ENCODE results near the gene GTF3C4.

- PRO-cap = no peak
Observed at GRCh38 chr9:131358444-131358943, 35.4 kb upstream of the PRRC2B start.

DNA sequence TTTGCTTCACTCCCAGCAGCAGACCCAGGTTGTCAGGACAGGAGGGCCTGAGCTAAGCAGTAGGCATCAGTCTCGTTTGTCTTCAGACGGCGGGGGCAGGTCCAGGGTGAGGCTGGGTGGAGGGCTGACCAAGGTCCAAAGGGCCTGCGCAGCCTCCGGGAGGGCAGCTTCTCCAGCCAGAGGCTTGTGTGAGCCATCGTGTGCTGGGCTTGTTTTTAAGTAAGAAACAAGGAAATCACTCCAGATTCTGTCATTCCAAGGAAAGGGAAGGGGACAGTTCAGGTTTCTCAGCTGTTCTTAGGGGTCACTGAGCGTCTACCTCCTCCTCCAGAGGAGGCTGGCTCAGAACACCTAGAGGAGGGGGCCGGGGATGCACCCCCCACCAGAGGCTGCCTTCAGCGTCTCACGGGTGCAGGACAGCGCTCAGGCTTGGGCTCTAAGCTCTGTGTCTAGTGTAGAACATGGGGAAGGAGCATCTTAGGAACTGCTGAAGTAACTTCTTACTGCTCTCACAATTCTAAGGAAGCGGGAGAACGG, 5.5 kb upstream of the POMT1 start:
- PRO-cap = no peak

DNA sequence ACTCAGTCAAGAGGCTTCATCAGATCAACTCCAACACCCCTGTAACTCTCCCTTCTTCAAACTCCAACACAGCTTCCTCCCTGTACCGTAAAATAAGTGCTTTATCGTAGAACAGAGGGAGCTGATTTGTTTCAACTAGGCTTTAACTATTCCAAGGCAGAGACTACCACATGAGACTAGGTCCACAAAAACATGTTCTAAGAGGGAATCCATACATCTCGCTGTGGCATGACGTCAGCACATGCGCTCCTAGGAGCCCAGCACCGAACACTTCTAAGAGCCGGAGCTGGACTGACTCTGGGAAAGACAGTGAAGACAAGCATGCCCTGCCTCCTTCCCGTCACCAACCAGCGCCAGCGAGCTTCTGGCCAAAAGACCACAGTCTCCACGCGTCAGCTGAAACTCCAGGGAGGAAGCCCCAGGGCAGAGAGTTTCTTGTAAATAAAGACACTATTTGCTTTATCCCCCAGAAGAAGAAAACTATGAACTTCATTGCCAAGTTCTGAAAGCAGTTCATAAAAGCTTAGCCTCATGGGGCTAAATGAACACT, 96.2 kb downstream of the PRRT1B start:
- PRO-cap = no peak

- PRO-cap = bidirectional peak, plus-strand start at chr9:131645190, minus-strand start at chr9:131645078
Observed at GRCh38 chr9:131644875-131645701, 94.8 kb downstream of the RAPGEF1 start.

DNA sequence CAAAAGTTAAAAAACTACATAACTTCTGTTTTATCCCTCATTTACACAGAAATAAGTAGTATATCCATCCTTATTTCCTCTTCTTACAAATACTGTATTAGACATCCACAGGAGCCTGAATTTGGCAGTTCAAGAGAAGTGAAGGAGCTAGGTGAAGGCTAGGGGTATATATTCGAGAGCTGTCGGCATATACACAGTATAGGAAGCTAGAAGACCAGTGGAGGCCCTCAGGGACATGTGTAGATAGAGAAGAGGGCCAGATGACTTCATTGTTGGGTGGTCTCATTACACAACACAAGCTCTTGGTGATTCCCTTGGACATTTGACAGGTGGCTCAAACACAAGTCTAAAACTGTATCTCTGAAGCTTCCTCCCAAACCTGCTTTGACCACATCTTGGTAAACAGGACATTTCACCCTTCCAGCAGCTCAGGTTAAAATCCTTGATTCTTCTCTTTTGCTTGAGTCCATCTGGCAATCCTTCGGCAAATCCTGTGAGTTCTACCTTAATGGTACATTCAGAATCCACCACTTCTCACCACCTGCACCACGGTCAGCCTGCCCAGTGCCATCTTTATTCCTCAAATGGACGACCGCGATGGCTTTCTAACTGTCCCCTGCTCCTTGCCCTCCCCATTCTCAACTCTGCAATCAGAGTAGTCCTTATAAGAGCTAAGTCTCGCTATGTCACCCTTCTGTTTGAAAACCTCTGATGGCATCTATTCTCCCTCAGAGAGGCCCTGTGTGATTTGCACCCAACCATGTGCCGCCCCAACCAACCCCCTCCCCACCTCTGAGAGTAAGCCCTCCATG, 74.8 kb downstream of the RAPGEF1 start:
- PRO-cap = no peak

GRCh38 chr9:131668328-131668532, 71.6 kb downstream of the RAPGEF1 start:
- PRO-cap = unidirectional peak, minus-strand start at chr9:131668450

DNA sequence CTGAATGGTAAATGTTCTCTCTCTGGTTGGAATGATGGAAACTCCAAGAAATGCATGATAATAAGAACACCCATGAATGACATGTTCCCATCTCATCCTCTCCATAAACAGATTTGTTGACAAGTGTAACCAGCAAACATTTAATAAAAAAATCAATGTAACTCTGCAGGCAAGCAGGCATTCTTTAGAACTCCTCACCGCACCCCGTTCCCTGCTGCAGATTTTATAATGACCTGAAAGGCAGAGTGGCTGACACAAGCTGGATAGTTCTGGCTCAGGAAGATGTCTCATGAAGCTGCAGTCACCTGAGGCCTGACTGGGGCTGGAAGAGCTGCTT, 44.2 kb downstream of the RAPGEF1 start:
- PRO-cap = no peak

DNA sequence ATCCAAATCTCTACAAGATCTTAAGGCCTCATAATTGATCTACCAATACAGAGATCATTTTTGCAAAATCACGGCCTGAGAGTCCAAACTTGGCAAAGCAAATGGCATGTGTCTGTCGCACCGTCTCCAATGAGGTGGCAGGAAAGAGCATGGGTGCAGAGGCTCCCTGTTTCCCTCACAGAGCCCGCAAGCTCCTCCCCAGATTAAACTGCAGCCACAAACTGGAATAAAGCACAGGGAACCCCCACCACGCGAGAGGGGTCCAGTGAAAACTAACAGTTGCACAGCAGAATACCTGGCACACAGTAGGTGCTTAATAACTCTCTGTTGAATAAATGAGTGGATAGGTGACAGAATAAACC, 27.9 kb downstream of the RAPGEF1 start:
- PRO-cap = no peak

- PRO-cap = no peak
Observed at GRCh38 chr9:131734805-131735286, 5.0 kb downstream of the RAPGEF1 start.

DNA sequence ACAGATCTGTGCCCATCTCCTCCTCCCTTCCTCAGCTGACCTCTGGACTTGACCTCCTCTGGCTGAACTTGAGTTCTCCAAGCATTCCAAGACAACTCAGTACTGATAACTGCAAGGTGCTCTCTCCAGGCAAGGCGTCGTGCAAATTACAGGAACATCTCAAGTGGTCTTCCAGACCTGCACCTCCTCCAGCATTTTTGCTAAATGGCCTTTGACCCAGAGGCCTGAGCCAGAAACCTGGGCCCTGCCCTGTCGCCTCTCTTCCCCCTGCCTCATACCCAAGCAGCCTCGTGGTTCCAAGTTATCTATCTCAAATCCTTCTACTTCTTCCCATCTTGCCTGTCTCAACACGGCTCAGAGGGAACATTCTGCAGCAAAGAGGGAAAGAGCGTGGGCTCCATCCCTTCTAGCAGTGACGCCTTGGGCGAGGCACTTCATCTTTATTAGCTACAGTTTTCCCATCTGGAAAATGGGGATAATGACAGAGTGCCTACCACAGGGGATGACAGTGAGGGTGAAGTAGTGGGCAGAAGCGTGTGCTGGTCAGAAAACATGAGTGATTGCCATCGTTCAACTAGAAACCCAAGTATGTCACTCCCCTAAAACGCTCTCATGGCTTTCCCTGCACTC, 126.4 kb upstream of the RAPGEF1 start:
- PRO-cap = unidirectional peak, minus-strand start at position 199 of the sequence

- PRO-cap = no peak
Observed at GRCh38 chr9:132161001-132161861, 627 bp upstream of the NTNG2 start.

GRCh38 chr9:132217144-132217656, 55.3 kb downstream of the NTNG2 start:
- PRO-cap = no peak

- PRO-cap = no peak
Observed at GRCh38 chr9:132288084-132288938, 66.5 kb downstream of the SETX start.

- PRO-cap = no peak
Observed at GRCh38 chr9:132383430-132384003, 23.1 kb downstream of the TTF1 start.

GRCh38 chr9:132669806-132670787, at the start of gene GTF3C4:
Gene GTF3C4 (plus strand): TSS chr9:132670464.
- PRO-cap = bidirectional peak, plus-strand start at chr9:132670081, minus-strand start at chr9:132669983; bidirectional peak, plus-strand start at chr9:132670465, minus-strand start at chr9:132670403

DNA sequence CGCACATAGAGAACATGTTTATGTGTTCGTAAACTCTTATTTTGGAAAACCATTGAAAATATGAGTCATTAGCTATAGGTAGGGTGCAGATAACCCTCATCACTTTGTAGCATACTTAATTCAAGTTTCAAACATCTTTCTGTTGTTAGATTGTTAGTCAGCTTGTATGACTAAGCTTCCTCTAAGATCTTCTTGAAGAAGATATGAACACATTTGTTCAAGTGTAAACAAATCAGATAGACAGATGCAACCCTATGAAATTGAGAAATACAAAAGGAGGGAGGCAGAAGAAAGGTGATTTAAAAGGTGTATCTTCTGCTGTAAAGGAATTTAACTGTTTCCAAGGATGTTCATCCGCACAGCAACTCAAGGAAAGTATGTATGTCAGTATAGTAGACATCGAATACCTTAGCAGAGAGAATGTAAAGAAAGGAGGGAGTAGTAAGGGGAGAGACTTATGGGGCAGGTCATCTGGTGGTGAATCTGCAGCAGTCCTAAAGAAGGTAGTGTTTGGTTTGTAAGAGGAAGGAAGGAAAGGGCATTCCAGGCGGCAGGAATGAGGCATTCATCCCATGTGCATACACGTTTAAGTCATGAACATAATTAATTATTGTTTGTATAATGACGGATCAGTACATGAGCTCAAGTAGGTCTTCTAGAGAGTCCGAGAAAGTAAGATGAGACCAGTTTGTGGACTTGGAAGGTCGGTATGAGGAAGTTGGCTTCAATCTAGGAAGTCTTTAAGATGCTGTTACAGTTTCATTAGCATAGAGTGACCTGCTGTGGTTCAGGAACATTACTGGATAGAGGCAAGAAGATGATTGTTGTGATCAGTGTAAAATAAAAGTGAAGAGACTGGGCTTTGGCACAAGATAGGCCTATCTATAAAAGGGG, 1.9 kb downstream of the GTF3C4 start:
- PRO-cap = no peak

DNA sequence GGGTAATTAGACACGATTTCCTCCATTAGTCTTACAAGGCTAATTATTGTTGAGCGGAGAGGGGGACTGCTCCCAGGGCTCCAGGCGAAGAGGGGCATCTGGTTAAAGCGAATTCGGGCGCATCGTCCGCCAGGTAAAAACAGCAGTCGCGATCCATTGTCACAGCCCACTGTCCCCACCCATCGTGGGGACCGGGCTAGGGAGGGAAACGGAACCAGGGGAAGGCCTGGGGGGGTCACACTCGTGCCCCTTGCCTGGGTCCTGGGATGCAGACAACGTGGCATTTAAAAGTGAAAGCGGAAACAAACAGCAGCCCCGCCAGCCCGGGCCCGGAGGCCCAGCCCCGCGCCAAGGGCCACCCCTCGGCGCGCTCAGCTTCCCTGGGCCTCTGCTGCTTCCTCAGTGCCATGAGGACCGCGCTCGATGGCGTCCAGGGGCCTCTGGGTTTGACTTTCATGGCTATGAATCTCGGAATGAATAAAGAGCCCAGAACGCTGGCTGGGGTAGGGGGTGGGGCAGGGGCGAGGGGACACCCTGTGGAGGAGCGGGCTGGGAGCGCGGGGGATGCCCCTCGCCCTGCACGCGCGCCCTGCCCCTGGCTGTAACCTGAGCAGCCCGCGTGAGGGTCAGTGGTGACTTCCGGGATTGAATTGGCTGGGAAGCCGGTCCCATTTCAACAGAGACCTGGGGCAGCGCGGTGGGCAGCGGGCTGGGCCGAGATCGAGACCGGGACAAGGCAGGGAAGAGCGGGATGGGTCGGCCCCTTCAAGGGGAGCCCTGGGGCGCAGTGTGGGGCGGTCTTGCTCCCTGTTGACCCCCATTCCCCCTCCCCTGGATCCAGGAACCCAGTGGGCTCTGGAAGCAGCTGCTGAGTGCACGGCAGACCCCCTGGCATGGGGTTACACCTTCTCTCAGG, 99.9 kb downstream of the GTF3C4 start:
- PRO-cap = bidirectional peak, plus-strand start at position 402 of the sequence, minus-strand start at position 292 of the sequence; bidirectional peak, plus-strand start at position 671 of the sequence, minus-strand start at position 597 of the sequence

DNA sequence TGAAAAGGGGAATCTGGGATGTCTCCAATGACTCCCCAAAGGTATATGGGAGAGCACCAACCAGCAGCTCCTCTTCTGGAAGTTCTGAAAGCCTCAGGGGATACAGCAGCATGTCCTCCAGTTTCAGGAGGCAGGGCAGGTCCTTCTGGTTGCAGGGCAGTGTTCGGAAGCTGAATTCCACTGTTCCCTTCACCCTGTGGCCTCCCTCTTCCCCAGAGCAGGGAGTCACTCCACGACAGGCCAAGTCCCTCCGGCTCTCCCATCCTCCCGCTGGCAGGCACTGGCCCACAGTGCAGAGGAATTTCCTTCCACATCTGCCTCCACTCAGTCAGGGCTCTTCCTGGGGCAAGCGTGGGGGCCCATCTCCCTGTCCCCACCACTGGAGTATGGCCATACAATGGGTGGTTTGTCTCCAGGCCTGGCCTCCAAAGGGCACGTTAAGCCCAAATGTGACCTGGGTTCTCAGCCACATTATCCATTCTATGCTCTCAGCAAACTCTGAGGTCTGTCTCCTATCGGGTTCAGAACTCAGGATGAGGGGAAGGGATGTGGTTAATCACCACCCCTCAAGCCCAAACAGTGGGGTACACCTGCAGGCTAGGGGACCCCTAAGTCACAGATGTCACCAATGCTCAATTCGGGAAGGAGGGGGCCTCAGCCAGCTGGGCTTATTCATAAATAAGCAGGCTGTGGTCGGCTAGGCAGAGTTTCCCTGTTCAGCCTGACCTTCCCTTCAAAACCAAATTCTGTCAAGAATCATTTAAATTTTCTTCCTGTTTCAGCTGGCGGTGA, 68.7 kb downstream of the AK8 start:
- PRO-cap = no peak

- PRO-cap = unidirectional peak, plus-strand start at chr9:132994656
Observed at GRCh38 chr9:132994410-132995018, 16.0 kb downstream of the GFI1B start.

DNA sequence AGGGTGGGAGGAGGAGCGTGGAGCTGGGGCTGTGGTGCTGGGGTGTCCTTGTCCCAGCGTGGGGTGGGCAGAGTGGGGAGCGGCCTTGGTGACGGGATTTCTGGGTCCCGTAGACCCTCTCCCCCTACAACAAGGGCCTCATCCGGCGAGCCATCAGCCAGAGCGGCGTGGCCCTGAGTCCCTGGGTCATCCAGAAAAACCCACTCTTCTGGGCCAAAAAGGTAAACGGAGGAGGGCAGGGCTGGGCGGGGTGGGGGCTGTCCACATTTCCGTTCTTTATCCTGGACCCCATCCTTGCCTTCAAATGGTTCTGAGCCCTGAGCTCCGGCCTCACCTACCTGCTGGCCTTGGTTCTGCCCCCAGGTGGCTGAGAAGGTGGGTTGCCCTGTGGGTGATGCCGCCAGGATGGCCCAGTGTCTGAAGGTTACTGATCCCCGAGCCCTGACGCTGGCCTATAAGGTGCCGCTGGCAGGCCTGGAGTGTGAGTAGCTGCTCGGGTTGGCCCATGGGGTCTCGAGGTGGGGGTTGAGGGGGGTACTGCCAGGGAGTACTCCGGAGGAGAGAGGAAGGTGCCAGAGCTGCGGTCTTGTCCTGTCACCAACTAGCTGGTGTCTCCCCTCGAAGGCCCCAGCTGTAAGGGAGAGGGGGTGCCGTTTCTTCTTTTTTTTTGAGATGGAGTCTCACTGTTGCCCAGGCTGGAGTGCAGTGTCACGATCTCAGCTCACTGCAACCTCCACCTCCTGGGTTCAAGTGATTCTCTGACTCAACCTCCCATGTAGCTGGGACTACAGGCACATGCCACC, 5.1 kb downstream of the CEL start:
- PRO-cap = no peak